Daoy (cell line): ENCODE data around the gene ZNF25.

DNA sequence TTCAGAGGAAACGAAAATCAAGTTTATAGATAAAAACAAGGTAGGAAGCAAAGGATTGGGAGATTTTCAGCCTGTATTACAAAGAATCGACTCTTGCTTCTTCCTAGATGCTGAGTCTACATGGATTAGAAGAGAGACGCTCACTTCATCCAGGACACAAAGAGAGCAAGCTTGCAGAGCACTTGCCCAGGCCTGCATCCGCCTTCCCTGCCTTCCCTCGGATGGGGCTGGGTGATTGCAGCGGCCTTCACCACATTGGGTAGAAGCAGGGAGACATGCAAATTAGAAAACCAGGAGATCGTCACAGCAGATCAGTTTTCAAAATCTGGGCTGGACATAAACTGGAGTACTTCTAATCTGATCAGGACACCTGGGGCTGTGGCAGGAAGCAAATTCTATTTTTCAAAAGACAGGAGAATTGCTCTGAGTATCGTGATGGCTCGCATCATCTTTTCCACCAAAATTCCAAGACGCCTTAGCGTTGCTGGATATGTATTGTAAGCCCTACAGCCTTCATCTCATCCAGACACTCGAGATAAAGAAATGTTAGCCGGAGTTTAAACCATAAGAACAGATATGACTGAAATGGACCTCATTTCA lies 91.0 kb upstream of the PARD3 start:
- RAMPAGE, long total RNA: no peak

DNA sequence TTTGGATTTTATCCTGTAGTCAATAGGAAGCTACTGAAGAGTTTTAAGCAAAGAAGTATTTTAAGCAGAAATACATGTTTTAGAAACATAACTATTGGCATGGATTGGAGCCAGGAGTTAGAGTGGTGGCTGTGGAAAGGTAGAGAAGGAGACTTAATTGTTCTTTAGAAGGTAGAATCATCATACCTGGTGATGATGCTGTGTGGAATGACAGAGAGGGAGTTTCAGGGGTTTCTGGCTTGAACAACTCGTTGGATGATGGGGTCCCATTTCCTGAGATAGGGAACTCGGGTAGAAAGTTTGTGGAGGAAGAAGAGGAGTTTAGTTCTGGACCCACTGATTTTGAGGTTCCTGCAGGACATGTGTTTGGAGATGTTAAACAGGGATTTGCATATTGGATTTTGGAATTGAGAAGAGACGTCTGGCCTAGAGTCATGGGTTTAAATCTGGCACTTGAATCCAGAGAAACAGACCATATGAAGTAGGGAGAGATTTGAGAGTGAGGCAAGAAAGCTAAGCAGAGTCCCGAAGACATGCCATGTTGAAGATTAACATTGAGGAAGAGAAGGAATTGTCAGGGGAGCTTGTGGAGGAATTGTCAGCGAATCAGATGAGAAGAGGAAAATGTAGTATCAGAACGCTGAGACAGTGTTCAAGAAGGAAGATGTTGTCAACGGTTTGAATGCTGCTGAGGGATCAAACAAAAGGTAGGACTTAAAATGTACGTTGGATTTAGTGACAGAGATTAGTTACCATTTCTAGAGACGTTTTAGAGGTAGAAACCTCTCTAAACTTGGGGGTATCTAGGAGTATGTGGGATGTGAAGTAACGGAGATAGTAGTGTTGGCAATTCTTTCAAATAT lies 14.9 kb downstream of the CREM start:
- RAMPAGE, long total RNA: no peak

- RAMPAGE, long total RNA: no peak
Measured at GRCh38 chr10:35217443-35217777, 90.8 kb downstream of the CREM start.

DNA sequence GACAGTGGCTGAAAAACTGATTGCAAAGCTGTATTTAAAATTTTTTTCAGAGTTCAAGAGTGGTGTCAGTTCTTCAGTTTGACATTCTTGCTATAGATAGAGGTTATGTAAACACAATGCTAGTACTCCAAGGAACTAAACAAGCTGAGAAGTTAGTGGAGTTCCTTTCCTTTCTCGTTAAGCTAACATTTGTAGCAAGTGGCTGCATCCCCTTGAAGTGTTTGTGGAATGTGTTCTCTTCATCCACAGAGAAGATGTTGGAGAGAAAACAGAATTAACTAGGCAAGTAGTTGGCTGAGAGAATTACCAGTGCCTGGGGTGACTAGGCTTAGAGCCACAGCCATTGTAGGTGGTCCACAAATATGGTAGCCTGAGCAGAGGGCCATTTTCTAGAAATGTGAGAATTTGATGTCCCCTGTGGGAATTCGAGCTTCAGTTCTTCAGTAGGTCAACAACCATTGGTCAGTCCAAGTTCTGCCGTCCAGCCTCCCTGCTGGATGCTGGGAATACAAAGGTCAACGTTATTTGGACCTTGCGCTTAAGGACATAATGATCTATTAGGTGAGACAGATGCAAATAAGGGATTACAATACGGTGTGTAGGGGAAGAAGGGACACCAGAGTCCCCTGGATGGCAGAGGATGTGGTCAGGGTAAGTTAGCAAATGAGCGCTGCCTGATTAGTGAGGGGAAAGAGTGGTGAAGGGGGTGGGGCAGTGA lies 16.0 kb downstream of the CCNY start:
- RAMPAGE, long total RNA: no peak

DNA sequence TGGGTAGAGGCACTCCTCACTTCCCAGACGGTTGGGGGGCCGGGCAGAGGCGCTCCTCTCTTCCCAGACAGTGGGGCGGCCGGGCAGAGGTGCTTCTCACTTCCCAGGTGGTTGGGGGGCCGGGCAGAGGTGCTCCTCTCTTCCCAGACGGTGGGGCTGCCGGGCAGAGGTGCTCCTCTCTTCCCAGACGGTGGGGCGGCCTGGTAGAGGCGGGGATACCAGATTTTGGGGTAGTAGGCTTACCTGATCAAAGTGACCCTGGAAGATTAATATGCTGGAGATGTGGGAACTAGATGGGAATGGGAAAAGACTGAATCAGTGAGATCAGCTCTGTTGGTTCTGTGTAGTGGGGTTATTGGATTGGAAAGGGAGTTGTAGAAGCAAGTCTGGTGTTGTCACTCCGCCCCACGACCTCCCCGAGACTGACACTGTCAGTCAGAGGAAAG lies 27.0 kb downstream of the CCNY start:
- RAMPAGE, long total RNA: no peak

GRCh38 chr10:35372255-35372948 lies 36.1 kb downstream of the CCNY start:
- RAMPAGE, long total RNA: no peak

GRCh38 chr10:36647550-36647985 lies 477.8 kb upstream of the ANKRD30A start:
- RAMPAGE, long total RNA: no peak

- RAMPAGE, long total RNA: no peak
Measured at GRCh38 chr10:37244336-37244837, 119.0 kb downstream of the ANKRD30A start.

DNA sequence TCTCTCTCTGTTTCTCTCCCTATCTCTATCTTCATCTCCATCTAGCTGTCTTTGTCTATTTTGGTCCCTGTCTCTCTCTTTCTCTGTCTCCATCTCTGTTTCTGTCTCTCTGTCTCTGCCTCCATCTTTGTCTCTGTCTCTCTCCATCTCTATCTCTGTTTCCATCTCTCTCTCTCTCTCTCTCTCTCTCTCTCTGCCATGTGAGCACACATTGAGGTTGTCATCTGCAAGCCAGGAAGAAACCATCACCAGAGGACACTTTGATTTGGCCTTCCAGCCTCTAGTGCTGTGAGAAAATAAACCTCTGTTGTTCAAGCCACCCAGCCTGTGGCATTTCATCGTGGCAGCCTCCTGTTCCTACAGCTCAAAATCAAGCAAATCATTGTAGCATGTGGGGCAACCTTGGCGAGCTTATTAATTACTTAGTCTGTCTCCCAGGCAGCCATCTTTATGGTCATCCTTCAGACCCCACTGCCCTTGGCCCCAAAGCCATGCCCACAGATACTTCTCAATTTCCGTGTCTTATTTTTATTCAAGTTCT lies 108.5 kb downstream of the ZNF248 start:
- RAMPAGE, long total RNA: no peak

GRCh38 chr10:37976046-37977069 lies at the start of gene ZNF25:
Gene ZNF25, minus strand, starts transcription at chr10:37976647.
- RAMPAGE, long total RNA: no peak

- RAMPAGE, long total RNA: no peak
Measured at GRCh38 chr10:38028890-38029306, 18.4 kb downstream of the ZNF33A start.

GRCh38 chr10:38348618-38349225 lies 254.6 kb downstream of the ZNF37A start:
- RAMPAGE, long total RNA: no peak

GRCh38 chr10:42690374-42691066 lies 52.1 kb upstream of the ZNF33B start:
- RAMPAGE, long total RNA: no peak

DNA sequence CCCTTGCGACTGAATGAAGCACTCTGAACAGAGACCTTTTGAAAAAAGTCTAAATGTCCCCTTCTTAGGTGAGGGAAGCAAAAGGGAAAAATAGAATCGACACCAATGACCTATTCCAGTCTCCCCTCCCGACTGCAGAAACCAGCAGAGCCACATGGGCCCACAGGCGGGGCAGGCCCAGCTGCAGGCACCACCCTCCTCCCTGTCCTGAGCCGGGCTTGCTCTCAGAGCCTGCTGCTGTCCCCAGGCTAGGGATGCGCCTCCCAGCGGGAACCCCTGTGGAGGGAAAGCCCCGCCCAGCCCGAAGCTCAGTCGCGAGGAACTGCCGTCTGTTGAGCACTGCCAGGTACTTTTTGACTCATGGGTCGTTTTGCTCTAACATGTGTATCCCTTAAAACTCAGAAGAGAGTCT lies 124.6 kb upstream of the RET start:
- RAMPAGE, long total RNA: no peak

- RAMPAGE, long total RNA: no peak
Measured at GRCh38 chr10:42989213-42989499, 87.7 kb upstream of the RET start.

GRCh38 chr10:42998492-42998691 lies 78.5 kb upstream of the RET start:
- RAMPAGE, long total RNA: no peak

DNA sequence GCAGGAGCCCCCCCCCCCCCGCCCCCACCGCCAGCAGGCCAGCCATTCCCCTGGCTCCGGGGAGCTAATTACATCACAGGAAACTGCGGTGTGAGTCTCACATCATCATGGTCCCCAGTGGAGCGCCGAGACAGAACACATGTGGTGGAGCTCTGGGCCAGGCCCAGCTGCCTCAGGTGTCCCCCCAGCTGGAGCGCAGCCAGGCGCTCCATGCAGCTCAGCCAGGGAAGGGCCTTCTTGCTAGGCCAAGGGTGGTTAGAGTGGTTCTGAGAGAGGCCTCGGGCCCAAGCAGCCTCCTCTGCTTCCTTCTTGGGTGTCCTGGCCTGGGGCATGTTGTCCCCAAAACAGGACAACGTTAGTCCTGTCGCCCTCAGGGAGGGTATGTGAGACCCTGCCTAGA lies 37.3 kb upstream of the RET start:
- RAMPAGE, long total RNA: no peak

DNA sequence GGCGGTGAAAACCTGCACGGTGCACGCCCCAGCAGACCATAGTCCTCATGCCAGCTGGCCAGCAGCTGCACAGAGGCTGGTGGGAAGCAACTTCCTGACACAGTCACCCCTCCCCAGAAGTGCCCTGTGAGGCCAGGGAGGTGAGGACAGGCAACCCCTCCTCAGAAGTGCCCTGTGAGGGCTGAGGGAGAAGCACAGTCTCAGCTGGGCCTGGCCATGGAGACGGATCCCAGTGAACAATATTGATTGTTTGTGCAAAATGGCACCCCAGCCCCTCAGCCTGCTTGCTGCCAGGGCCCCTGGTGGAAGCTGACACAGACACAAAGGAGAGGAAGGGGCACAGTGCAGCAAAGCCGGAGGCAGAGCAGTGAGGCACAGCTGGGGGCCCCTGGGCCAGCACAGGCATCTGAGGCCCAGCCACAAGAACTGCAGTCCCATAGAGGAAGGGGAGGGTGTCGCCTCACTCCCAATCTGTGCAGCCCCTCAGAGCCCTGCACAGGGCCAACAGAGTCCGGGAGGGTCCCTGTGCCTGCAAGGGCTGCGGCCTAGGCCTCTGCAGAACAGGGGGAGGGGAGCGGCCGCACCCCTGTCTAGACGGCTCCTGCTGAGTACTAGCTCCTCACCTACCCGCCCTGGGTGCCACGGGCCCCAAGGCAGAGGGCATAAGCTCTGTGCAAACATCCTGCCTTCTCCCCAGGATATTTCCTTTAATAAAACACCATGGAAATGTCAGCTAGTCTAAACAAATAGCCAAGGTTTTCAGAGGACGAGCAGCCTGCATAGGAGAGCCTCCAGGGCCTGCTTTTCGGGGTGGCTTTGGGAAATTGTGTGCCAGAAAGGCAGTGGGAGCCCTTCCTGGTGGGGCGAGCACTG lies 32.5 kb upstream of the RET start:
- RAMPAGE, long total RNA: no peak

- RAMPAGE, long total RNA: no peak
Measured at GRCh38 chr10:43129226-43129762, 9.0 kb upstream of the CSGALNACT2 start.

DNA sequence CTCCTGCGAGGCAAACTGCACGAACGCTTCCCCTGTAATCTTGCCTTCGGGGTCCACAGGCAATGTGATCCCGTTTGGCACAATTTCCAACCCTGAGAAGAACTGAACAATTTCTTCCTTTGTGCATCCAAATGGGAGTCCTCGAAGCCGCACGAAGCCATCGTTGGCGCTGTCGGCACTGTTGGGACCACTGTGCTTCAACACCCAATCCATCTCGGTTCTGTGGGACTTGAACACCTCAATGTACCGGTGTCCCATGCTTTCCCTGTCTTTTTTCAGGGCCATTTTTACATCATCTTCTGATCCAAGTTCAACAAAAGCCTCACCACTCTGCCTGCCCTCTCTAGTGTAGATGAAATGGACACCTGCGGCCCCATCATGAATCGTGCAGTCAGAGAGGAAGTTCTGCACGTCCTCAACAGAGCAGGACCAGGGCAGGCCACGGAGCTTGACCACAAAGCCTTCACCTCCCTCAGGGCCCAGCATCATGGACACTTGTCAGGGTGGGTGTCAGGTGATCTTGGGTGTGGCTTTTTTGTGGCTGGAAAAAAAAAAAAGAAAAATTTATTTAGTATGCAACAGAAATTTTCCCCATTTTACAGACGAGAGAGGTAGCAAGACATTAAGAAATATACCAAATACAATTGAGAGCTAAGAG lies 16.1 kb downstream of the FXYD4 start:
- RAMPAGE, long total RNA: no peak